Epidermal melanocyte (primary cell): Measurements from ENCODE around the gene ZFYVE26.

DNA sequence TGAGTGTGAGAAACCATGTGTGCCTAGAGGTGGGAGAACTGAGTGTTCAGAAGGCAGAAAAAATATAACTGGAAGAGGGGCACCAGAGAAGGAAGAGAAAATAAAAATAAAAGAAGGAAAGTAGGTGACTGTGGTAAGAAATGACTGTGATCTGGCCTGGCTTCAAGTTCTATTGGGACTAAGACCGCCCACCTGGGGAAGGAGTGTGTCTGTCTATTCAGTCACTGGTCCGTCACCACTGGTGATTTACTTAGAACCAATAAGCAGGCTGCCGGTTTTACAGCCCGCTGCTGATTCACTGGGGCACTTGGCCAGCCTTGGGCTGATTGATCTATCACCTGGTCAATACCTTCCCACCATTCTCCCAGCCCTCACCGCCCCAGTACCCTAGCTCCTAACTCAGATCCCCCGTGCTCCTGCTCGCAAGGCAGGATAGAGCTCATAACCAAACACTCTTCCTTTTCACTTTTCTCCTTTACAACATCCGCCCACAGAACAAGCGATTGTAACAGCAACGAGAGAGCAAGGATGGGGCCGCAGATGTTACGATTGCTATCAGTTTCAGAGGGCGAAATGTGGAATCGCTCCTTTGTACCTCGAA lies 815 bp downstream of the RDH11 start:
- RRBS, result no CpG with 5 or more reads among the region's 15 CpGs

- RRBS, result no CpG with 5 or more reads among the region's 5 CpGs
These were observed 32.1 kb downstream of the RDH12 start for GRCh38 chr14:67733770-67734268.

DNA sequence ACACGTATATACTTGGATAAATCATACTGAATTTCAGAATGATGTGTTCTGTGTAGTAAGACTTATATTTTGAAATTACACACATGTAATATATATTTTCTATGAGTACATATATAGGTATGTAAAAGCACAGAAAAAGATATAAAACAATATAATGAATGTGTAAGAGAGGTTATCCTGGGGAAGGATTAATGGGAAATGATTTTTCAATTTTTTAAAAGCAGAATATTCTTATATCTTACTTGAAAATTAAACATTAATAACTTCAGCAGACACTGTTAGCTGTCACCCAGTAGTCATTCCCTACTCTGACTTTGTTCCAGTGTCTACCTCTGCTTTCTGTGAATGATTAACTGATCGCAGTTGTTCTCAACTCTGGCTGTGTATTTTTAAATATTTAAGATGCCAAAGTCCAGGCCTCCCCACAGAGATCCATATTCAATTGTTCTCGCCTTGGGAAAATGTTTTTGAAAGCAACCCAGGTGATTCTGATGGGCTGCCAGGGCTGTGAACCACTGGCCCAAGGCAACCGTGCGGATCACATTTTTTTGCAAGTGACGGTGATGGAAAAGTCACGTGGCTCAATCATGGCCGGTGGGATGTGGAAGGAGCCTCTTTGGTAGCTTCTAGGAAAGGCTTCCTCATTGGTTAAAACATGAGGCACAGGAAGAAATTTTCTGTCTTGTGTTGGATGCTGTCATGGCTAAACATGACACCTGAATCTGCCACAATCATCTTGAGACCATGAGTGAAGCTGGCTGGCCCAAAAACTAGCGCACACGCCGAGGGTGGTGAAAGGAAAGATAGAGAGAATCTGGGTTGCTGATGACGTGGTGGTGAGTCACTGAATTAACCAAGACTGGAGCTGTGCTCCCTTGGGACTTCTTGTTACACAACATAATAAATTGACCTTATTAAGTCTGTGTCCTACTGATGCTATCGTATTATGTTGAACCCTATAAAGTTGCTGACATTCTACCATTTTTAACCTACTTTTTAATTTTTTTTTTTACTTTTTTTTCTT lies 37.1 kb downstream of the RDH12 start:
- RRBS, result no CpG with 5 or more reads among the region's 13 CpGs

DNA sequence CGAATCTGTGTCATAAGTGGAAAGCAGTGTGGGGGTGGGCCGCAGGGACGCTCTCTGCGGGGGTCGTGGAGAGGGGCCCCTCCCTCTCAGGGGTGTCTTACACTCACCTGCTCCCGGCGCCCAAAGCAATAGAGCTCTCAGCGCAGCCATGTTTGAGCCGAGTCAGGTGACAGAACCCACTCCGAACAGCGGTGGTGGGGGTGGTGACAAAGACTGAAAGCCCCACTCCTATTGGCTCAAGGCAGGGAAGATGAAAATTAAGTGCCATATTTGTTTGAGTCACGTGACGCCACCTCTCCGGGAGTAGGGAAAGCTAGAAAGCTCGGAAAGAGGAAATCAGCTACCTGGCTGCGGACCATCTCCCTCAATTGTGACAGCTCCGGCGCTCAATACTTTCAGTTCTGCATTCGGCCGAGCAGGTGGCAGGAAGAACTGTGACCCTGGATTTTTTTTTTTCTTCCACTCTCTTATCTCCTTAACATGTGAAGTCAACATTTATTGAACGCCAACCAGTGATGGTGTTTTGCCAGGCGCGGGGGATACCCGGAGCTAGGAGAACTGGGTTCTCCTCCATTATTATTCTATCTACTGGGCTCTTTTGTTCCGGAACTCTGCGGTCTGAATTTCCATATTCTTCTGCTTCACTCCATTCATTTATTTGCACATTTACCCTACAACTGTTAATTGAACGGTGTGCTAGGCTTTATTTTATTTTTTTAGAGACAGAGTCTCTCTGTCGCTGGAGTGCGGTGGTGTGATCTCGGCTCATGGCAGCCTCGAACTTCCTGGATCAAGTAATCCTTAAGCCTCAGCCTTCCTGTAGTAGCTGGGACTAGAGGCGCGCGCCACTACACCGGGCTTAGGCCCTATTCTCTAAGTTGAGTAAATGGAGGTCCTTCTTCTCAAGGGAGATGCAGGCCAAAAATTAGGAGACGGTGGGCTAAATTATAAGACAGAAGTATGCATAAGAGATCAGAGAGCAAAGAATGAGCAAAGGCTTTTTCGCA lies at the start of gene ZFYVE26:
TSS of gene ZFYVE26 (minus strand) at position 164 of the 1,007 bp plus-strand sequence.
- RRBS, result 1% methylated on average over 5 of the region's 37 CpGs

- RRBS, result no CpG with 5 or more reads among the region's 1 CpG
These were observed 449.1 kb downstream of the RAD51B start for GRCh38 chr14:68268701-68269129.

GRCh38 chr14:68283451-68284157 lies 464.0 kb downstream of the RAD51B start:
- RRBS, result 98% methylated on average over 2 of the region's 11 CpGs

DNA sequence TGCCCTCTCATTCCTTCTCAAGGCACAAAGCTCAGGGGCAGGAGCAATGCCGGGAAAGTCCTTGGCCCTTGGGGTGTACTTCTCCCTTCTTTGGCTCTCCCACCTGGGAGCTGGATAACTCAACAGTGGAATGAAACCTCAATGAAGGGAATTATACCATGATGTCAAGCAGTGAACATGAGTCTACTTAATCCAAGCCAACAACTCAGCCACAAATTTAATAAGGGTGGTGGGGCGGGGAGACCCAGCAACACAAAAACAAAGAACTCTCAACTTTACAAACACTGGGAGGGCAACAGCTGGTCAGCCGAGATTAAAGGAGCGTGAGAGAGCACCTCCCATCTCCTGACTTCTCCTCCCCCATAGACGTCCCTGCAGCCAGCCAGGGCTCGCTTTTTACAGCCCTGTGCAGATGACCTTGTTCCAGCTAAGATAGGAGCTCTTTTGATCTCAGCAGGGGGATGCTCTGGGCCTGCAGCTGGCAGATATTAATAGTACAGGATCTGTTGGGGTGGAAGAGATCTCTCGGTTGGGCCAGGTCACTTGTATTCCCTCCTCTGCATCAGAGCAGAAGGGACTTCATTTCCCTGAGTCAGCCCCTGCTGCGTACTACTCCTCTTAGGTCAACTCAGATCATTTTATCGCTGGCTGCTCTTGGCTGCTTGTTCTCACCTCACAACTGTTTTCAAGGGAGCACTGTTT lies 475.7 kb downstream of the RAD51B start:
- RRBS, result no CpG with 5 or more reads among the region's 9 CpGs

DNA sequence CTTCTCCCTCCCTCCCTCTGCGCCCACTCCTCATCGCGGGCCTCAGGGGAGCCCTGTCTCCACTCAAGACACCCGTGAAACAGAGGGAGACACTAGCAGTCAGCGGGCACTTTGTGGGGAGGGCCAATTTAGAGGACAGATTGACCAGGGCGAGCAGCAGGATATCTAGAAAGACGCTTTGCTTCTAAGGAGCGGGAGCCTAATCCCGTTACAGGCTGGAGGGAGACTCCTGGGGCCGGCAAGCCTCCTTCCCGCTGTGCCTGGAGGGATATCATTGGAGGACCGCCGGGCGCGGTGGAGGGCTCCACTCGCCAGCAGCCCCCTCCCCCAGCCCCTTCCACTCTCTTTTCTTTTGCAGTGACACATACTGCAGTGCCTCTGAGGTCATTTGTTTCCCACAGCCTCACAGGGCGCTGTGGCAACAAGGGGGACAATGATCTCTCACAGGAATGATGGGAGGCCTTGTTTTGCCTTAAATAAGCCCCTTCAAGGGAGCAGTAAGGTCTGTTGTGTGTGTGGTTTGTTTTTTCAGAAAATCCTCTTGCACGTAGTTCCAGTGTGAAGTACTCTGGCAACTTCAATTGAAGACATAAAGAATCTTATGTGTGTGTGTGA lies 428.6 kb downstream of the ZFP36L1 start:
- RRBS, result 85% methylated on average over 3 of the region's 18 CpGs

- RRBS, result no CpG with 5 or more reads among the region's 13 CpGs
These were observed 398.0 kb downstream of the ZFP36L1 start for GRCh38 chr14:68394755-68395294.

- RRBS, result no CpG with 5 or more reads among the region's 15 CpGs
These were observed 316.3 kb downstream of the ZFP36L1 start for GRCh38 chr14:68476135-68477470.

- RRBS, result no CpG with 5 or more reads among the region's 5 CpGs
These were observed 280.5 kb downstream of the ZFP36L1 start for GRCh38 chr14:68512246-68512956.

GRCh38 chr14:68521313-68521804 lies 271.5 kb downstream of the ZFP36L1 start:
- RRBS, result no CpG with 5 or more reads among the region's 1 CpG

DNA sequence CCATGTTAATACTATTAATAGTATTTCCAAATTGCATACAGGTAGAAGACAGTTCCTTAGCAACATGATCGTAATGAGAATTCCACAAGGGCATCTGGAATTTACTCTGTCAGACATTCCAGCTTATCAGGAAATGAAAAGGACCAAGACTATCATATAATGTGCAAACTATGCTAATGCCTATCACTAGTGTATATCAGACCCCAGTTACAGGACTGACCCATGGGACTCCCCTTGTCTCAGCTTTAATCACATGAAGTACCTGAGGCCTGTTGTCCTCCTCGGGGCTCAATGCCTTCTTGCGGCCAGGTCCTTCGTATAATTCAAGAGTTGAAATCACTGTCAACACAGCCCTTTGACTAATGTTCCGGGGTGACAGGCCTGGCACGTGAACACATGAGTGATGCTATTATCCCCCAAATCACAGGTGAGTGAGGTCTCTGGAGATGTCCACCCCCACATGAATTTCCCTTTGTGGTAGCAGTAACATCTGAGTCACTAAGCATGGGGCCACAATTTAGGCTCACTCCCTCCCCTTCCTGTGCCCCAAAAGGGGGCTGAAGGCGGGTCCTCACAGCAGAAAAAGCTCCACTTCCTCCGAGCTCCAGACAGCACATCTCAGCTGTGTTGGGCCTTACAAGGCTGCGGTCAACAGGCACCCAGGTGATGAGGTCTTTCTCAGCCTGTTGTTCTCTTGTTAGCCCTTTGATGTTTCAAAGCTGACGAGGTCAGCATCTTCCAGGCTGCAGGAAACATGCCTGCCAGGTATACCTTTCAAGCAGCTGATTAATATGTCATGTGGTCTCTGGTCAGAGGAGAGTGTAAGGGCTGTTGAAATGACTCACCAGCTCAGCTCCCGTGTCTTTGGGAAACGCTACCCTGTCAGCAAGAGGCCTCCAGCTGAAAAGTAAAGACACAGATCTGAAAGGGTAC lies 107.5 kb downstream of the ZFP36L1 start:
- RRBS, result no CpG with 5 or more reads among the region's 12 CpGs

- RRBS, result no CpG with 5 or more reads among the region's 5 CpGs
These were observed 29.3 kb downstream of the ZFP36L1 start for GRCh38 chr14:68763461-68763997.

- RRBS, result no CpG with 5 or more reads among the region's 6 CpGs
These were observed 7.9 kb downstream of the ZFP36L1 start for GRCh38 chr14:68784964-68785466.

DNA sequence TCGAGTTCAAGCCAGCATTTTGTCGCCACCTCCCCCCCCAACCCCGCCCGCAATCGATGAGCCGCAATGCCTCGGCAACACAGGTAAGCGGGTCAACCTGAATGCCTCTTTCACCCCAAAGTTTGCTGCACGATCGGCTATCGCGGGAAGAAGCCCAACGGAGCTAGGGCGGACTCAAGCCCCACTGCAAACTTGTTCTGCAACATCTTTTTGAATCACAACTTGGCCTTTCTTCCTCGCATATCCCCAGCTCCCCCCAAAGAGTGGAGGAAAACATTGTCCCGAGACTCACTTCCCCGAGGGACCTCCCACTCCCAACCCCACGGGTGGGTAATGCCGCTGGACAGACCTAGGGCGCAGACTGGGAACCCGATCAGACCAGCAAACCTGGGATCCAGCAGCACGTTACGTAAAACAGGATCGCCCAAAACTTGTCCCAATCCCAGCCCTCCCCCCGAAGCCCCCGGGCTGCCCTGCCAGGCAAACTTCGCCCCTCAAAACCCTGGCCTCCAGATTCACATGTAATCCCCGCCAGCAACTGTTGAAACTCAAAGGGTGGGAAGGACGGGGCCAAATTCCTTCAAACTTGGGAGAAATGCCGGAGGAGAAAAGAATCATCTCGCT lies 601 bp downstream of the ZFP36L1 start:
- RRBS, result no CpG with 5 or more reads among the region's 31 CpGs

- RRBS, result no CpG with 5 or more reads among the region's 2 CpGs
These were observed 16.4 kb upstream of the ZFP36L1 start for GRCh38 chr14:68809171-68809720.

DNA sequence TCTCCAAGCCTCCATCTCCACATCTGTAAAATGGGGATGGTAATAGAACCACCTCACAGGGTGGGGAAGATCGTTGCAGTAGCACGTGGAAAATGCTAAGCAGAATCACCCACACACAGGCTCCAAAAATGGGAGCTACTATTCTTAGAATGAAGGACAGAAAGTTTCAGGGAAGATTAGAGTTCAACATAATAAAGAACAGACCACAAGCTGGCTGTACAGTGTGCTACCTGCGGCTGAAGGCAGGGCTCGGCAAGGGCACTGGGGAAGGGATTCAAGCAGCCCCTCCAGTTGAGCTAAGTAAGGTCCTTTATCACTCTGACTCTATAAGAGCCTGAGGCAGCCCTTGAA lies 47.5 kb downstream of the ACTN1 start:
- RRBS, result no CpG with 5 or more reads among the region's 4 CpGs

DNA sequence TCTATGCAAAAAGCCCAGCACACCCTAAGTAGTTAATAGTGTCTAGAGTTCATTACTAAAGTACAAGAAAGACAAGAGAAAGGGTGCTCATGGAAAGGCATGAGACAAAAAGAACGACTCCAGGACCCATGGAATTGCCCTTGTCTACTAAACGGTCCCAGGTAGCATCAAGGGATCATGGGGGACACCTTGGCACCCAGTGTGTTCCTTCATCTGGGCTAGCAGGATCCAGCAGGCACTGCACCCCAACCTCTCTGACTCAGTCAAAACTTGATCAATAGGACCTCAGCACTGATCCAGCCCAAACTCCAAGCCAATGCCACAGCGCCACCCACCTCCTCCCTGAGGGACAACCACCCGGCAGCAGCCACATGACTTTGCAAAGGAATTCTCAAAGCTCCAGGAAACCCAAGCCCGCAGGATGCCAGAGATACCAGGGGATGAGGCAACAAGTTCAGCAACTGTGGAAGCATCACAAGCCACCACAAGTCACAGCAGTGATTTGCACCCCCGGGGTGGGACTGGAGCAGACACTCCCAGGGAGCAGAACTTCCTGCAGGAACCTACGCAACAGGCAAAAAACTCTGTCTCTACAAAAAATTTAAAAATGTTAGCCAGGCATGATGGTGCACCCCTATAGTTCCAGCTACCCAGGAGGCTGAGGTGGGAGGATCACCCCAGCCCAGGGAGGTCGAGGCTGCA lies 37.3 kb downstream of the ACTN1 start:
- RRBS, result no CpG with 5 or more reads among the region's 8 CpGs